ENCODE results near the gene ARMCX5.

- PRO-cap, result no peak
Observed at GRCh38 chrX:87409536-87409883, 108.1 kb upstream of the KLHL4 start.

DNA sequence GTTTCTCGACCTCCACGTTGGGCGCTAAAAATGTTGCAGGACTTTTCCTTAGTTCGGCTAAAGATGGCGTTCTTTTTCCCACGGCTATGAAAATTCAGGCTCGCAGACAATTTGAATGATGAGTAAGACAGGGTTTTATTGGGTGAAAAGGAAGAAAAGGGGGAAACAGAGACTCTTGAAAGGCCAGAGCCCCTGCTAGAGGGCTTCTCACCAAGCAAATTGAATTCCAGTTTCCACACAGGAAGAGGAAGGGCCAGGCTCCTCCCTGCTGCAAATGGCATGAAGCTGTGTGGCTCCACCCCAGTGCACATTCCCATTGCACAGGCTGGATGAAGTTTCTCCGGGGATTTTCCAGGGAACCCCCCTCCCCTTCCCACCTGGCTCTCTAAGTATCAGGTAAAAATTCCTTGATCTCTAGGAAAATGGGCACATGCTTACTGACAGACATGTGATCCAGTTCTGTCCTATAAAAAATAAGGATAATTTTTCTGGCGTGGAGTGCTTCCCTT, 210.9 kb downstream of the KLHL4 start:
- PRO-cap, result no peak

- PRO-cap, result no peak
Observed at GRCh38 chrX:88612922-88613690, 133.9 kb upstream of the CPXCR1 start.

DNA sequence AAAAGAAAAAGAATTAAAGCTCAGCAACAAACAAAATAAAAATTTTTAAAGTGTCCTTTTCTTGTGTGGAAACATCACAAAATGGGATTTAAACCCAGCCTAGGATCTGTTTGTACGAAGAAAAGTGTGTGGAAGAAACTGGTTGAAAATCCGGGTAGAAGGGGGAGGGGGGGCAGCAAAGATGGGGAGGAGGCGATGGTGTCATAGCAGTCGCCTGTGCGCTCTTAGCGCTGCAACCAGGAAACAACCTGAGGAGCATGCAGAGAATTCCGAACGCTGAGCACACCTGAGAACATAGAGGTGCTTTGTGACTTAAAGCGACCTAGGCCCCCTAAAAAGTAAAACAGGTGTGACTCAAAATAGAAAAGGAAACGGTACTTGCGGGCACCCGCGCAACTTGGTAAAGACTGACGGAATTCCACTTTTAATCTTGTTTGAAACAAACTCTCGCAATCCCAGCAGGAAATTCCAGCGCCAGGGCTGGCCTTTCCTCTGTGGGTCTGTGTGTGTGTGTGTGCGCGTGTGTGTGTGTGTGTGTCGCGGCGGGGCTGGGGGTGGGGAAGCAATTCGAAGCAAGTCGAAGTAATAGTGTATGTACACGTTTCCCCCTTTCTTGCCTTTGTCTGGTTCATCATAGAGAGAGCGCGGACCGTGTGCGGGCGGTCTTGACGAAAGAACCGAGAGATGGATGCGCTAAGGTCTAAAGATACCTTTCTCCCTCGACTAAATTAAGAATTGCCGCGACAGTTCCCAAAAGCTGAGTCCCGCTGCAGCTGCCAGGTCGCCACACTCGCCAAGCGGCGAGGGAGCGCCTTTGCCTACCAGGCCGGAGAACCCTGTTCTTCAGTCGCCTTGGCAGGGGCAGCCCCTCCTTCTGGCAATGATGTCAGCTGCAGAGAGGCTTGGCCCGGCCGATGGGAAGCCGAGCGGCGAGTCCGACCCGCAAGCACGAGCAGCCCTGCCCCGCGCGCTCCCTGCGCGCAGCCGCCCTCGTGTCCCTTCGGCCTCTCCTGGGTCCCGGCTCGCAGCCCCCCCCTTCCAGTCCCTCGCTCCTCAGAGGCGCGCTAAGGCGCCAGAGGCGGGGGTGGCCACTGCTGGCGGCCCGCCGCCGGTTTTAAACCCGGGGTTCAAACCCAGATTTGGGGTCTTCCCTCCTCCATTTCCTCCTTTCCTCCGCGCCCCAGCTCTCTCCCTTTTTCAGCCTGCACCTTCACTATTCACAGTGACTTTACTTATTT, 2.4 kb downstream of the PCDH11X start:
- PRO-cap, result no peak

GRCh38 chrX:92114255-92114542, 335.0 kb downstream of the PCDH11X start:
- PRO-cap, result no peak

DNA sequence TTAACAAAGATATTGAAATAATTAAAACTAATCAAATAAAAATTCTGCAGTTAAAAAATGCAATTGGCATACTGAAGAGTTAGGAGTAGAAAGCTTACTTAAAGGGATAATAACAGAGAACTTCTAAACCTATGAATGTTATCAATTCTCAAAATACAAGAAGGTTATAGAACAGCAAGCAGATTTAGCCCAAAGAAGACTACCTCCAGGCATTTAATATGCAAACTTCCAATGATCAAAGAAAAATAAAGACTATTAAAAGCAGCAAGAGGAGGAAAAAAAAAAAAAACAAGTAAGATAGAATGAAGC, 506.0 kb downstream of the NAP1L3 start:
- PRO-cap, result no peak

DNA sequence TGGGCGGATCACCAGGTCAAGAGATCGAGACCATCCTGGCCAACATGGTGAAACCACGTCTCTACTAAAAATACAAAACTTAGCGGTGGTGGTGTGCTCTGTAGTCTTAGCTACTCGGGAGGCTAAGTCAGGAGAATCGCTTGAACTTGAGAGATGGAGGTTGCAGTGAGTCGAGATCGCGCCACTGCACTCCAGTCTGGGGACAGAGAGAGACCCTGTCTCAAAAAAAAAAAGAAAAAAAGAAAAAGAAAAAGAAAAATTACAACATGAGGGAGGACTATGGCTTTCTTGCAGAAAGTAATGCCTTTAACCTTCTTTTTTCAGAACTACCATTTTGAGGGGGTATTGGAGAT, 453.2 kb downstream of the FAM133A start:
- PRO-cap, result no peak

DNA sequence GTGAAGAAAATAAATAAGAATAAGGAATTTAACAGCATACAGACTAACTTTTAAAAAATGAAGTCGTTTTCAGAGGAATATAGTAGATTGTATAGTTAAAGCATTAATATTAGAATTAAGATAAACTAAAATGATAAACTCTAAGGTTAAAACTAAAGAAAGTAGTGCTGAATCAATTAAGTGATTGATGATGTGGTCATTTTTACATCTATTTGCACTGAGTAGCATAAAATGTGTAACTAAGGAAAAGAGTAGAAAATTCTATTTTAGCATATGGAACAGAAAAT, 531.0 kb downstream of the FAM133A start:
- PRO-cap, result no peak

- PRO-cap, result no peak
Observed at GRCh38 chrX:97159891-97160959, 276.5 kb downstream of the RPA4 start.

DNA sequence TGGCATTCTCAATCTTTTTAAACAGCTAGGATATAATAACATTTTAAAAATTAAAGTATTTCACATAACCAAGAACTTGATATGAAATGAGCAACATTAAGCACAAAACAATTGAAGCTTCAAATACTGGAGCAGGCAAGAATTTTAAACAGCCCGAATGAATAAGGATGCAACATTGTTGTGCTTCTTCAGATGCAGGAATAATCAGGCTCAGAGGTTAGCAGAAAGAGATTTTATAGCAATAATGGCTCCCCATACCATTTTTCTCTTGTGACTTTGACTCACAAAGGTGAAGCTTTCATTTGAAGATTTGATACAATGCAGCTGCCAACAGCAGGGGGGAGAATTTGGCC, 598.5 kb downstream of the RPA4 start:
- PRO-cap, result no peak

- PRO-cap, result no peak
Observed at GRCh38 chrX:100476489-100476690, 66.3 kb upstream of the PCDH19 start.

GRCh38 chrX:100593505-100593748, 8.7 kb downstream of the TNMD start:
- PRO-cap, result no peak

DNA sequence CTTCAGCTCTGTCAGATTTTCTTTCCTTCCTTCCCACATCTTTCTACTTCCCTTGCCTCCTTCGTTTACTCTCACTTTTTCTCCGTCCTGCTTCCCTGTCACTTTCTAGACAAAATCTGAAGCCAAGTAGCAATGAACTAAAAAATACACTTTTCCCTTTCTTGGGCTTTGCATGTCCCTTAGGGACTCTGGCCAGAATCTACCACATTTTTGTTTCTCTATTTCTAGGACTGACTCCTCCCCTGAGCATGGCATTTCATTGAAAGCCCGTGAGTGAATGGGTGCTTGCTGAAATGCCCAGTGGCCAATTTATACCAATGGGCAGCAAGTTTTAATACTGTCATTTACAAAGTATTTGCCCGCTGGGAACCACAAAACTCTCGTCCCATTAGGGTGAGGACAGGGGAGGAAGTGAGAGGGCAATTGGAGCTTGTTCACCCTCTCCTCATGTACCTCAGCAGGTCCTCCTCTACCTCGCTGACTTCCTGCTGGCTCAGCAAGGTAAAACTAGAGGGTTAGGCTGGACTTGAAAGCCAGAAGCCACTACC, 1.0 kb downstream of the SRPX2 start:
- PRO-cap, result no peak

GRCh38 chrX:100650635-100651384, 6.8 kb downstream of the SRPX2 start:
- PRO-cap, result no peak

GRCh38 chrX:101368839-101369269, 17.1 kb downstream of the BTK start:
- PRO-cap, result no peak

DNA sequence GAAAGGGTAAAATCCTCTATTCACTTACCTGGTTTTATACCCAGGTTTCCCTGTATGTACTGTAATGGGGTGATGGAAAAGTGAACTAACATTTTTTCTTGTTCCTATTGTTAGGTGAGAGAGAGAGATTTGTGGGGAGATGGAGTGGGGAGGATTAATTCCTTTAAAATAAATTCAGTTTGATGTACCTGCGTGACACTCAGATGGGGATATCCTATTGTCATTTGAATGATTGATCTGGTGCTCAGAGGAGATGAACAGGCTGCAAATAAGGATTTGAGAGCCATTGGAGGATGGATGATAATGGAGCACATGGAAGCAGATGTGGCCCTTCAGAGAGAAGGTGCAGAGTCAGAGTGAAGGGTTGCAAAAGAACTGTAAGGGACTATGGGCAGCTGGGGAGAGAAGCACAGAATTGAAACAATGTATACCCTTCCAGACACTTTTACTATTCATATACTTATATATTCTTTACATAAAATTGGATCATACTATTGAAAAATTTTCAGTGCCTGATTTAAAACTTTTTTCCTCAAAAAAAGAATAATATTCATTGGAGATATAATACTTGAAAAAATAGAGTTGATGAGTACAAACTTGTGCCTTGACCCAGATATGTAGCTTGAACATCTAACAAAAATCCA, 5.2 kb downstream of the ARMCX3 start:
- PRO-cap, result no peak

GRCh38 chrX:101883595-101884210, 48.1 kb downstream of the ZMAT1 start:
- PRO-cap, result no peak

- PRO-cap, result no peak
Observed at GRCh38 chrX:101930218-101930621, 1.6 kb downstream of the ZMAT1 start.

- PRO-cap, result bidirectional peak, plus-strand start at chrX:102599206, minus-strand start at chrX:102599089; bidirectional peak, plus-strand start at chrX:102599526, minus-strand start at chrX:102599406
Observed at GRCh38 chrX:102598872-102599998, at the start of gene ARMCX5. ARMCX5 (plus strand) TSS chrX:102599515.

GRCh38 chrX:103330489-103331654, 833 bp downstream of the TCEAL7 start:
- PRO-cap, result no peak

All from Metastatic Pancreatic Carcinoma in the Ovary (tissue), 1 donor.